Ileum (tissue), 1 donor: ENCODE measurements around the genes HEBP1 and H4C16.

- PRO-cap: bidirectional peak, plus-strand start at chr12:13000476, minus-strand start at chr12:13000262
Observed at GRCh38 chr12:12999992-13000603, at the start of gene HEBP1. Gene HEBP1 (minus strand): TSS chr12:13000265.

DNA sequence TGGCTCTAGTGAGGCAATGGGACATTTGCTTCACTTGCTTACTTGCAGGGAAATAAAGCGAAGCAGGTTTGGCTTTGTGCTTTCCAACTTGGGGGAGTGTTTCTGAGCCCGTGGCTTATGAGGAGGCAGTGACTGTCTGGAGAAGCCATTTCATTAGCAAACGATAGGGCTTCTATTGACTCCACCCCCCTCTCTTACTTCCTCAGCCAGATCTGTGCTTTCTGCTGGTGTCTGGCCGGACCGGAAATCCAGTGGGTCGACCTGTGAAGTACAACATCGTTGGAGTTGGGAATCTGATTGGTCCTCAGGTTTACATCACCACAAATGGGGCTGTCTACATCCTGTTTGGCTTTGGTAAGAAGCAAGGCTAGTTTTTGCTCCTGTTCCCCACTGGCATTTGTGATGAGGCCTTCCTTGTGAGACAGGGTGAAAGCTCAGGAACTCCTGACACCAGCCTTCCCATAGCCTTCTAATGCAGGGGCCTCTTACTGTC, 22.3 kb downstream of the FAM234B start:
- PRO-cap: no peak

DNA sequence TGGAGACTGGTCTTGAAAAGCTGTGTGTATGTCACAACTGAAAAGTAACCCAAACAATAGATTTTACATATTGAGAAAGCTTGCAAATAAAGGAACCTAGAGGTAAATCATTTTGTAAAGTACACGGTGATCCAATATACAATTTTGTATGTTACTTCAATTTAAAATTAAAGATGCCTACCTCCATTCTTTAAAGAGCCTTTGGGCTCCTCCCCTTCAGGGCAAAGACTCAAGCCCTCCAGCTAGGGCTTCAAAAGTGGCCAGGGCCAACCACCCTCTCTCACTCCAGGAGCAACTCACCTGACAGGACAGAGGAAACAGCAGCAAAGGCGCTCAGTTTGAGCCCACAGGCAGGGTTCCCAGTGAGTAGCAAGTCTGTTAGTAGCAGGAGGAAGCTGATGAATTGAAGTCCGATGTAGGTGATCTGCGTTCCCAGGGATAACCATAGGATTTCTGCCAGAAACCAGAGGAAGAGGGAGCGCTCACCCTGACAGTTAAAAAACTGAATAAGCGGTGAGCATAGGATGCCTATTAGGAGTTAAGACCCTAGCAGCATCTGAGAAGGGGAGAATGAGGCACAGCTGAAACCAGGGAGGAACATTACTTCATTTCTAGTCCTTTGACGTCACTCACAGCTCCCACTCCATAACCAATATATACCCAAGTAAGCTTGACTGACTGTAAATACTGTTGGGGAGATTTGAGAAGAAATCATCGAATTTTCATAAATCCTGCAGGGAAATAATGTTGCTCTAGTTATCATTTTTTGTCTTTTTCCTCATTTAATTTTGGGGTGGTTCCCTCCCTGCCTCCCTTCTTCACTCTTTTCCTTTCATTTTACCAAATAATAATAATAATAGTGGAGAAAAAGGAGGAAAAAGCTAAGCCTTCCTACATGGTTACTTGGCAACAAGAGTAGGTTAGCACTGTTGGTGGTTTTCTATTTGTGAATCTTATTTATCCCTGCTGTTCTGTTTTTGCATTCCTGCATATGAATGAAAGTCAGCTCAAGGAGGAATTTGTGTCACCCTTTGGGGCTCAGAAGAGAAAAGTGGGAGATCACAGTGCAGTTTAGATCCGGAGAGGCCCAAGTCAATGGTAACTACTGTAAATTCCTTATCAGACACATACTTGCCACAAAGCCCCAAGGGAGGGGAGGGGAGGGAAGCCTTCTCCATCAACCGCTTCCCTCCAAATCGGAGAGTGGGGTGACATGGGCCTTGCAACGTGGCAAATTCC, 15.4 kb downstream of the GSG1 start:
- PRO-cap: no peak

GRCh38 chr12:13116243-13116651, 12.8 kb upstream of the GSG1 start:
- PRO-cap: no peak

DNA sequence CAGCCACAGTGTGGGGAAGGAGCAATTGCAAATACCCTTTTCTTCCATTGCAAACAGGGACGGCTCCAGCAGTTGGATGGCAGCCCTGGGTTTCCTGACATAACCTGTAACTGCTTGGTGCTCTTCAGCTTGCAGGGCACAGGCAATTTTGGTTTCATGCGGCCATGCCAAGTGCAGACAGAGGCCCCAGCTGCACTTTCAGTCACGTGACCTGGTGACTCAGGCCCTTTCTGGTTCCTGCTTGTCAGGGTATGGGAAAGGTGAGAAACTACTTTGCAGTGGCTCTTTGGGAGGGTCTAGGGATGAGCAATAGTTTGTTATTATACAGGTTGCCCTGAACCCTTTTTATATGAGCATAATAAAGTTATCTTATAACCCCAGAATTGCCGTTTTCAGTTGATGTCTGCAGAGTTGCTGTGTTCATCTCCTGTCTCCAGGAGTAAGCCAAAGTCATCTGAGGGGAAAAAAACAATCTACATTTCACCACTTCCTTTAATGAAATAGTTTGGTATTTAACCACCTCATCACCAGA, 31.0 kb upstream of the EMP1 start:
- PRO-cap: no peak

- PRO-cap: bidirectional peak, plus-strand start at chr12:13198017, minus-strand start at chr12:13197924
Observed at GRCh38 chr12:13197765-13198716, 1.5 kb downstream of the EMP1 start.

DNA sequence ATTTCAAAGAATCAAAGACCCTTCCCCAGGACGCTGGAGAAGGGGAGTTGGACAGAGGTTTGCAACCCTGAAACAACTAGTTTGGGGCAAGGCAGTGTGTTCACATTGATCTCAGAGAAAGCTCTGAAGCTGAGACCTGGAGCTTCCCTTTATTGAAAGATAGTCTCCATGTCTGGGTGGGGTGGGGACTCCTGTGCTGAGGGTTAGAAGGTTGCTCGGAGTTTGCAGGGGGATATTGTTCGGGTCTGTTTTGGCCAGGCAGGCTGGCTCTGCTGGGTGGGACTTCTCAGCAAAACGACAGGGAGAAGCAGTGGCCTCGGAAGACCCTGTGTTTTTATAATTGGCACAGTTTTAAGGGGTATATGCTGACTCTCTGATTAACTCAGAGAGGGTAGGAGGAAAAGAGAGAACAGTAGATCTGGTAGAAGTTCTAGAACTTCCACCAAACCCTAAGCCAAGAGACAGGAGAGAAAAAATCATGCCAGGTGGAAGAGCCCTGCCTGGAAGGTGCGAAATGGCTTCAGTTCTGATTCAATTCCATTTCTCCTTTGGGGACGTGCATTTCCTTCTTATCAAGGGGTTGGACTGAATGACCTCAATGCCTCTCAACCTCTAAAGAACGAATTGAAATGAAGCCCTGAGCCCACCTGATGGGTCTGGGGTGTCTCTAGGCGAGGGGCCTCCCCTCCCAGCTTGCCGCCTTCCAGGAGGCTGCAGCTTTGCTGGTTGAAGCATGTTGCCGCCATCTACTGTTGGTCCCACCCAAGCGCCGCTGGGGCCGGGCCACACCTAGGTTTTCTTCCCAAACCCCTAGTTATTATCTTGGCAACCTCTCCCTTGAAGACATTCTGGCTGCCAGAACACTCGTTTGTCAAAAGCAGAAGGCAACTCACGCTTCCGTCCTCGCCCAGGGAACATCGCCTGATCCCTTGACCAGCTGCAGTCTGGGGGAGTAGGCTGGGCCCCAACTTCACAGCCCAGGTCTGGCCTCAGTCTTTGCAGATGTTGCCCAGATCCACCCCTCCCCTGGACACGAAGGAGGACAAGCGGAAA, 6.2 kb downstream of the EMP1 start:
- PRO-cap: no peak

- PRO-cap: no peak
Observed at GRCh38 chr12:13203770-13204861, 7.6 kb downstream of the EMP1 start.

- PRO-cap: no peak
Observed at GRCh38 chr12:13208259-13208575, 11.7 kb downstream of the EMP1 start.

GRCh38 chr12:13214632-13215489, 18.3 kb downstream of the EMP1 start:
- PRO-cap: no peak

DNA sequence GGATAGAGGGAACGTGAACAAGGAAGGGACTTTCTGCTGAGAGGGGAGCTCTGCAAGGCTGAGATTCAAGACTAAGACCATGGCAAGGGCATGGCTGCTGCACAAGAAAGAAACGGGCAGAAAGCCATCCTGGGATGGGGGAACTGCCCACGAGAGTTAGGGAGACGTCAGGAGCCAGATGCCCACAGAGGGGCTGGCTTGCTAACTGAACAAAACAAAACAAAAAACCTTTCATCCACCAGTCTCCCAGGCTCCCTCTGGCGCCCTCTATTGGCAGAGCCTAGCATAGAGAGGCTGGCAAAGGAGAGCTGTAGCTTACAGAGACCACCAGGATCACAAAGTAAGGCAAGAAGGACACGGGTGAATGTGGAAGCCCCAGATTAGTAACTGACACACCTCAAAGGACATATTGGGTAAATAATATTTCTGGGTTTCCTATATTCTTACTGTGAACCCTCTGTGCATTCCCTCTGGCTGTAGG, 338.2 kb downstream of the EMP1 start:
- PRO-cap: no peak

GRCh38 chr12:14283458-14284069, 81.9 kb upstream of the ATF7IP start:
- PRO-cap: no peak

DNA sequence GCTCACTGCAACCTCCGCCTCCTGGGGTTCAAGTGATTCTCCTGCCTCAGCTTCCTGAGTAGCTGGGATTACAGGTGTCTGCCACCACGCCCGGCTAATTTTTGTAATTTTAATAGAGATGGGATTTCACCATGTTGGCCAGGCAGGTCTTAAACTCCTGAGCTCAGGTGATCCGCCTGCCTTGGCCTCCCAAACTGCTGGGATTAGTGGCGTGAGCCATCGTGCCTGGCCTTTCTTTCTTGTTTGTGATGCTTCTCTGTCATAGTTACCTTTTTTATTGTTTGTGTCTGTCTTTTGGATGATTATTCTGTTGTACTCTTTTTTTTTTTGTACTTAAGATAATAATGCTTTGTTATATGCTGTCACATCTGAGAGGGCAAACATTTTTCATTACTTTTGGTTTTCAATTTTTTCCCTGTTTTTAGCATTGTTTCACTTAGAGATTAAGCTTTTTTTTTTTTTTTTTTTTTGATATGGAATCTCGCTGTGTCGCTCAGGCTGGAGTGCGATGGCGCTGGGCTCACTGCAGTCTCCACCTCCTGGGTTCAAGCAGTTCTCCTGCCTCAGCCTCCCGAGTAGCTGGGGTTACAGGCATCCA, 35.9 kb downstream of the ATF7IP start:
- PRO-cap: no peak

GRCh38 chr12:14418296-14418858, 52.9 kb downstream of the ATF7IP start:
- PRO-cap: no peak

GRCh38 chr12:14436034-14436290, 70.5 kb downstream of the ATF7IP start:
- PRO-cap: no peak

DNA sequence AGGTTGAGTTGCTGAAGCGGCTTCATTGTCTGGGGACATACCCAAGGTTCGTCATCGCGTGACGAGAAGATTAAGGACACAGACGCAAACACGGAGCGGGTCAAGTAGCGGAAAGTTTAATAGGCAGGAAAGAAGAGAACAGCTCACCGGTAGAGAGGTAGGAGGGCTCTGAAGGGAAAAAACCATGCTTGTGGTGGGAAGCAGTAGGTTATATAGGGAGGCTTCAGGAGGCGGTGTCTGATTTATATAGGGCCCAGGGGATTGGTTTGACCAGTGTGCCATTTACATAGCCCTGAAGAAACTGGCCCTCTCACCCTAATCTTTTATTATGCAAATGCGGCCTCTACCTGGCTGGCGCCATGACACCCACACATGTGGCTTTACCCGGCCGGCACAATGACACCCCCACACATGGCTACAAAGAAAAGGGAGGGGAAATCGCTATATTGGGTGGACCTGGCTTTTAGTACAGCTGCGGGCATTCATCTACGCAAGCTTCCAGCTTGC, 30.5 kb downstream of the GUCY2C start:
- PRO-cap: no peak

- PRO-cap: bidirectional peak, plus-strand start at chr12:14771244, minus-strand start at chr12:14771129
Observed at GRCh38 chr12:14771052-14771311, at the start of gene H4C16. Gene H4C16 (minus strand): TSS chr12:14771131.

- PRO-cap: no peak
Observed at GRCh38 chr12:14950400-14950925, 10.9 kb downstream of the ARHGDIB start.

GRCh38 chr12:14968526-14968813, 4.4 kb upstream of the PDE6H start:
- PRO-cap: no peak

DNA sequence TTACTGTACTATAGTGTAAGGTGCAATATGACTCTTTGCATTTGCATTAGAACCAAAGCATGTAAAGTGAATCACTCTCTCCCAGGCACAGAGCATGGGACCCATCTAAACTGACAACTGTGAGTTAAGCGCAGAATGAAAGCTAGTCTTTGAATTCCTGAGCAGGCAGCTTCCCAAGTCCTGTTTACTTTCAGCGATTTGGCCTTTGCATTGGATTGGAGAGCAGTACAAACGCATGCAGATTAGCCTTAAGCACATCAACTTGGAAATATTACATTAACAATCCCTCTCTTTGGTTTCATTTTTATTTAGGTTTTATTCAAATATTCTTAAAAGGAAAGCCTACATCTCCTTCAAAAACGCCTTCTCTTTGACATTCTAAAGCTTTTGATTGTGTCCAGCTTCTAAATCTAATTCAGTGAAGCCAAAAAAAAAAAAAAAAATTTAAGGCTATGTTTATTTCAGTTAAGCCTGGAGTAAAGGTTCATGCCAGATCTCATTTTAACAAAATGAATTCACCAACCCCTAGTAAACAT, 74.5 kb downstream of the RERG start:
- PRO-cap: no peak